Iris pigment epithelial cell (primary cell): Measurements from ENCODE around the genes DGKQ and TMEM129.

DNA sequence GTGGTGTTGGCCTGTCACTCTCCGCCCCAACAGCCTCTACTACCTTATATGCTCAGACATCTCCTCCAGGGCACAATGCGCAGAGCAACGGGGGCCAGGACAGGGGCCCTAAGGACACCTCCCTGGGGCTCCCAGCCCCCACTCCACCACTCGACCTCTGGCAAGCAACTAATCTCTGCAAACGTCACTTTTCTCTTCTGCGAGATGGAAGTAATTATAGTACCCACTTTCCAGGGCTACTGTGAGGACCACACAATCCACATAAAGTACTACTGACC is 5.9 kb downstream of the GAK start:
- RRBS = no CpG with 5 or more reads among the region's 6 CpGs

GRCh38 chr4:959845-960464 is 13.4 kb downstream of the DGKQ start:
- RRBS = no CpG with 5 or more reads among the region's 12 CpGs

DNA sequence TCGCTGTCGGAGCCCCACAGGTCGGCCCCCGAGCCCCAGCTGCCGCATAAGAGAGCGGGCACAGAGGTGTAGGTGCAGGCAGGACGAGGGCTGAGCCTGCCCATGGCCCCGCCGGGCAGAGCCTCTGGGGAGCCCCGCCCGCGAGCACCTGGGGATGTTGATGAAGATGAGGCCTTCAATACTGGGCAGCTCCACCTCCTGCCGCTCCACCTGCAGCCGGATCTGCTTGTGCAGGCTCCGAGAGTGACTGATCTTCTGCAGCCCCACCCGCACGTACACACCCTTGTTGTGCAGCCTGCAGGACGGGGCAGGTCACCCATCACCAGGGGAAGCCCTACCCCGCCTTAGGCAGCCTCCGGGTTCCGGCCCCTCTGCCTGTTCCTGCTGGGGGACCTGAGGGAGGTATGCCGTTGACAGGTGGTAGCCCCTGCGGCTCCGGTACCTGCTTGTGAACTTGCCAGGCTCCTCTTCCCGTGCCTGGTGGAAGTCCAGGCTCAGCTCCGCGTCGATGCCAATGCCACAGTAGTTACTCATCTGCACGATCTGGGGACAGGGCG is 11.8 kb downstream of the DGKQ start:
- RRBS = 95% methylated on average over 9 of the region's 30 CpGs

DNA sequence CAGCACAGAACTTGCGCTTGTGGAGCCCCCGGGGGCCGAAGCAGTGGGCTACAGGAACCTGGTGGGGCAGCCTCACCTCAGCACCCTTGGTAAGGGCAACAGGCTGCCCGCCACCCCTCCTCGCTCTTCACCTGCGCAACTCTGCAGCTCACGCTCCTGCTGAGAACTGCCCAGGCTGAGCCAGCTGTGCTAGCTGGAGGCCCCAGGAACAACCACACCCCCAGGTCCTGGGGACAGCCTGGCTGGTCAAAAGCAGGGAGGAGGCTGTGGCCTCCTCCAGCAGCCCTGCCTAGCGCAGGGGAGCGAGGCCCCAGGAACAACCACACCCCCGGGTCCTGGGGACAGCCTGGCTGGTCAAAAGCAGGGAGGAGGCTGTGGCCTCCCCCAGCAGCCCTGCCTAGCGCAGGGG is 4.5 kb downstream of the DGKQ start:
- RRBS = 87% methylated on average over 2 of the region's 11 CpGs

DNA sequence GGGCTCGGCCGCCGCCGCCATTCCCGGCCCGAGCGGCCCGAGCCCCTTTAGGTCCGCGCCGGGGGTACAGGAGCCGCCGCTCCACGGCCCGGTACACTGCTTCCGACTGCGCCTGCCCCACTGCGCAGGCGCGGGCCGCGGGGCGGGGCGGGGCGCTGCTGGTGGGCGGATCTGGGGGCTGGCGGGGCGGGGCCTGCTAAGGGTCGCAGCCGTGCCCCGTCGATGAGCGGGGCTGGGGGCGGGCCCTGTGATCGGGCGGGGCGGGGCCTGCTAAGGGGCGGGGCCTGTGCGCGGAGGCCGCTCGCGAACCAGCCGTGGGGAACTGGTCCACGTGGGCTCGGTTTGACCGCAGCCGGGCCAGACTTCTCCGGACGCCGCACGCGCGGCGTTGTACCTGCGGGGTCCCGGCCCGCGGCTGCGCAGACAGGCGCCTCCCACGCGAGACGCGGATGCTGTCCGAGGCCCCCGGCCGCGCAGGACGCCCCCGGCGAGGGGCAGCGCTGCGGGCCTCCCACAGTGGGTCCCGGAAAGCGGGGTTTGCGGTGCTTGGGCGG is at the start of gene DGKQ:
Gene DGKQ, minus strand, starts transcription at position 108 of the 554 bp plus-strand sequence.
- RRBS = 6% methylated on average over 33 of the region's 78 CpGs

GRCh38 chr4:992412-993207 is 594 bp downstream of the SLC26A1 start:
- RRBS = no CpG with 5 or more reads among the region's 23 CpGs

DNA sequence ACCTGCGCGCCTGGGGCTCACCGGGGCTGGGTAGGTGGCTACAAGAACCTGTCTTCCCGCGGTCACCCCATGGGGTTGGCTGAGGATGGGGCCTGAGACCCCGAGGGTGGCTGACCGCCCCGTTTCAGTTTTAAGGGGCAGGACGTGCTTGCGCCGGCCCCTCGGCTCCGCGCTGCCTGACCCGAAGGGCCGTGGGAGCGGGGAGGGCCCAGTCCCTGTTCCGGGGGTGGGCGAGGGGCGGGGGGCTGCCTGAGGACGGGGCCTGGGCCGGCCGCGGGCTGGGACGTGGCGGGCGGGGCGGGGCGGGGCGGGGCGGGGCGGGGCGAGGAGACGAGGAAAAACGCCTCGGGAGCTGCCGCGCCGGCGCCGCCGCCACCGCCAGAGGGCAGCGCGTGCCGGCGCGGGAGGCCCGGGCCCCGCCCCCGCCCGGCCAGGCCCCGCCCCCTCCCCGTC is 2.0 kb upstream of the FGFRL1 start:
- RRBS = 3% methylated on average over 15 of the region's 54 CpGs

DNA sequence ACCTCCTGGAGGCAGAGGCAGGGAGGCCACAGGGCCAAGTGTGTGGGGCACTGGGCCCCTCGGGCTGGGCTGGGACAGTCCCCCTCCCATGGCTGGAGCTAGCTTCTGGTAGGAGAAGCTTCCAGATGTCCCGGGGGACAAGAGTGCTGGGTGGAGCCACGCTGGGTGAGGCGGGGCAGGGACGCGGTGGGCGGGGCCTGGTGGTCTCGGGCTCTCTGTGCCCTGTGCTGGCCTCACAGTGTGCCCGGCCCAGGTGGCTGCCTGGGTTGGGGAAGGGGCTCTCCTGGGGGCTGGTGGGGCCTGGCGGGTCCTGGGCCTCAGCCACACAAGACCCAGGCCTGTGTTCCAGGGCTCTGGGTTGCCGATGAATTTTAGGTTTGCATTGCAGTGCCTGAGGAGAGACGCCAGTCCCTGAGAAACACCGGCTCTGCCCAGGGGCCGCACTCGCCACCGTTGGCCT is 18.8 kb downstream of the FGFRL1 start:
- RRBS = no CpG with 5 or more reads among the region's 16 CpGs

DNA sequence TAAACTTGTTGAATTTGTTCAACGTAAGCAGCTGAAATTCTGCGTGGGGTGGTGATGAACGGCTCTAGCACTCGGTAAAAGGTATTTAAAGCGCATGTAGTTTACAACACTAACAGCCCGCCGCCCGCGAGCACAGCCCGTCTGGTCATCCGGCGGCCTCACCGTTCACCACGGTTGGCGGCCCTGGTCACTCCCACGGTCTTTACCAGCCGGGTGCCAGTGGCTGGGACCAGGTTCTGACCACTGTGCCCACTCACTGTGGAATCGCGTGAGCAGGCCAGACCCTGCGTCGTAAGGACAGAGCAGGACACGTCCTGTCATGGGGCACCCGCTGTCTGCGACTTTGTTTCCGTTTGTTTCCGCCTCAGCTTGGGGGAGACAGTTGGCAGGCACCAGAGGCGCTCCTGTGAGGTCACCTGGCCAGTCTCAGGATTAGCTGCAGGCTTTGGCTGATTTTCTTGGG is 36.7 kb upstream of the SPON2 start:
- RRBS = 90% methylated on average over 7 of the region's 27 CpGs

DNA sequence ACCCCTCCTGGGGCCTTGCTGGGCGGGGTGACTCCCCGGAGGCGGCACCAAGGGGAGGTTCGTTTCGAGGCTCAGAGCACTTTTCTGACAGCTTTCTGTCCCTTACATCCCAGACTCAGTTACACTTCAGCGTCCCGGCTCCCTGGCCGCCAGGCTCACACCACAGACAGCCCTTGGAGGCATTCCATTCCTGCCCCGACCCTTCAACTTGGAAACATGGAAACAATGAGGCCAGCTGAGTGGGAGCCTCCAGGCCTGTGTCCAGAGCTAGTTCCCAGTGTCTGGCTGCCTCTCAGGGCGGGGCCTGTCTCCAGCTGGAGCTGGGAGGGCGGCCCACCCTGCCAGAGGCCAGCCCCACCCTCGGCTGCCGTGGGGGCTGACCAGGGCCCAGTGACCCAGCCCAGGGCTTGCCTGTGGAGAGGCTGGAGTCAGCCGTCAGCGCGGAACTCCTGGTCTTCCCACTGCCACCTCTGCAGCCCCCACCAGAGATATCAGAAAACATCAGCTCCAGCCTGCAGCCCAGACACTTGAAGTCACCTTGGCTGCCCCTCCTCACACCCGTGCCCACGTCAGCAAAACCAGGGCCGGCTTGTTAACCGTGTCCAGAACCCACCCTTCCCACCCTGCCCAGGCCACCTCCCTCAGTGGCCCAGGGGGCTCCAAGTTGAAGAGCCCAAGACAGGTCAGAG is 37.5 kb upstream of the SPON2 start:
- RRBS = 42% methylated on average over 6 of the region's 20 CpGs

GRCh38 chr4:1213340-1213709 is 35.6 kb downstream of the CTBP1 start:
- RRBS = no CpG with 5 or more reads among the region's 13 CpGs

DNA sequence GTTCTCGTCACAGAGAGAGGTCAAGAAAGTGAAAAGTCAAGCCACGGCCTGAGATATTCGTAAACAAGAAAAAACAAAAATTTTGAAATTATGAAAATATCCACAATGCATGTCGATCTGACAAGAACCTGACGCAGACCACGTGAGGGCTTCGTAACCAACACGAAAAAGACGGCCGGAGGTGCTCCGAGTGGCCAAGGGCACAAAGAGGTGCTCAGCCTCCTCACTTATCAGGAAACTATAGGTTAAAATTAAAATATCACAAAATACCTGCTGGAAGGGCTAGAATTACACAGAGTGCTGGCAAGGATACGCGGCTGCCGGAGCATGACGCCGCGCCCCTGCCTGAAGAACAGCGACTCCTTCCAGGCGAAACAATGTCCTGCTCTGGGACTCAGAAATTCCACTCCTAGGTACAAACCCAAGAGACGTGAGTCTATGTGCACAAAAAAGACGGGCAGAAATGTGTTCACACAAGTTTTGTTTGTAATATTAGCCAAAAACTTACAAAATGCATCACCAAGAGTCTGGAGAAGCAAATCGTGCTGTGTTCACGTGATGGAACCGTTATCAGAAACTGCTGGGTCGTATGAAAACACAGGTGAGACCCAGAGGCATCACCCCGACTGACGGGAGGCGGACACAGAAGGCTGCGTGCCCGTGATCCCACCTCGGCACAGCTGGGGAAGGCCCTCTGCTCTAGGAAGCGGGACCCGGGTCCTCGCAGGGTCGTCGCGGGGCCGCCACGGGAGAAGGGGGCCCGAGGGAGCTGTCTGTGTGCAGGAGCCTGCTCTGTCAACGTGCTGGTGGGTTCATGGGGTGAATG is 27.7 kb downstream of the CTBP1 start:
- RRBS = no CpG with 5 or more reads among the region's 41 CpGs

DNA sequence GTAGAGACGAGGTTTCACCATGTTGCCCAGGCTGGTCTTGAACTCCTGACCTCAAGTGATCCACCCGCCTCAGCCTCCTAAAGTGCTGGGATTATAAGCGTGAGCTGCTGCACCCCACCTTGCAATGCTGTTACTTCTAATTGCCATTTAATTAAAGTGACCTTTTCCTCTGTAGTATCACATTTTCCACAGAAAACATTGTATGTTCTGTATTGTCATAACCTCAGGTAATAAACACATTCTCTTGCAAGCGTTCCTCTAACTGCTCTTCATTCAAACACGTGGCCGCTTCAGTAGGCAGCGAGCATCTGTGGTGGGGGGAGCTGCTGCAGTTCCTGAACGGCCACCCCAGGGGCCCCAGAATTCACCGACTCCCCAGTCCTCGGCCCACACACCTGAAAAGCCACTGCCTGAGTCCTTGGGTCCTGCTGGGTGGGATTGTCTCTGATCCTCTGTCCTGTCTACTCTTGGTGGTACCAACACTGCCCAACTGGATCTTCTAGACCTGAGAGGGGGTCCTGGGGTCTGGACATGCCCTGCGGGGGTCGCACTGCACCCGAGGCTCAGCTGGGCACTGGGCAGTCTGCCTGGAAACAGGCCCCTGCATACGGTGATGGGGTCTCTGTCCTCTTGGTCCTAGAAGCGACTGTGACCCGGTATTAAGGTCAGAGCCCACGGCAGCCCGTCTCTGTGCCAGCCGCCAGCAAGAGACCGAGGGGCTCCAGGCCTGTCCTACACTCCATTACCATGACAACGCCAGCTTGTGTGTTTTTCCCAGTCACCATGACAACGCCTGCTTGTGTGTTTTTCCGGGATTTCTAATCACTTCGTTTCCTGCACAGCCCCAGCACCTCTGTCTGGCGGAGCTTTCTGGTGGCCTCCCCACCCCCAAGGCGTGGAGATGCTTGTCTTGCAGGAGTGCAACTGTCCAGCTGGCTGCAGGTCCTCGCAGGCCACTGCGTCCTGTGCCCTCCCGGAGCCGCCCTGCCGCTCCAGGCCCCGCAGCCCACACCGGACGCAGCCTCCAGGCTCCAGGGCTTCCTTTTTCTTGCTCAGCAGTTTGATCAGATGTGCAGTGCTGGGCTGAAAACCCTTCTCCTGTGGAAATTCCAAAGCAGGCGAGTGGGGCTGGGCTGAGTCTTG is 16.1 kb downstream of the CTBP1 start:
- RRBS = 38% methylated on average over 5 of the region's 35 CpGs

- RRBS = 3% methylated on average over 66 of the region's 93 CpGs
These were observed 860 bp downstream of the CTBP1 start for GRCh38 chr4:1247911-1248629.

- RRBS = no CpG with 5 or more reads among the region's 31 CpGs
These were observed 5.1 kb downstream of the MAEA start for GRCh38 chr4:1294473-1295532.

- RRBS = no CpG with 5 or more reads among the region's 23 CpGs
These were observed 9.6 kb upstream of the UVSSA start for GRCh38 chr4:1337205-1338051.

GRCh38 chr4:1578844-1579970 is 104.9 kb downstream of the FAM53A start:
- RRBS = 3% methylated on average over 26 of the region's 100 CpGs

DNA sequence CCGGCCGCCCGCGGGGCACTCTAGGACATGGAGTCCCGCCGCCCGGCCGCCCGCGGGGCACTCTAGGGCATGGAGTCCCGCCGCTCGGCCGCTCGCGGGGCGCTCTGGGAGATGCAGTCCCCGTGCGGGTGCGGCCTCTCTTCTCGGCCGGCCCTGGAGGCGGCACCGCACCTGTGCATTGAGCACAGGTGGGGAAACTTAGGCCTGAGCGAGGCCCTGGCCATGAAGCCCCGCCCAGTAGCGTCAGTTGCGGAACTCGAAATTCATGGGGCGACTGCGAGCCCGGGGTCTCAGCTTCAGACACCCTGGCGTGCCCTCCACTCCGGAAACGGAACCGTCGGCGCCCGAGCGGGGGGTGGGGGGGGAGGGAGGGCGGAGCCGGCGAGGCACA is at the start of gene TMEM129:
Gene TMEM129, minus strand, starts transcription at position 302 of the 391 bp plus-strand sequence.
- RRBS = 1% methylated on average over 10 of the region's 43 CpGs

GRCh38 chr4:1819346-1819644 is 26.2 kb downstream of the FGFR3 start:
- RRBS = no CpG with 5 or more reads among the region's 7 CpGs

GRCh38 chr4:1868109-1868901 is 2.9 kb upstream of the NSD2 start:
- RRBS = no CpG with 5 or more reads among the region's 8 CpGs